ENCODE measurements around a stretch of chr2.

DNA sequence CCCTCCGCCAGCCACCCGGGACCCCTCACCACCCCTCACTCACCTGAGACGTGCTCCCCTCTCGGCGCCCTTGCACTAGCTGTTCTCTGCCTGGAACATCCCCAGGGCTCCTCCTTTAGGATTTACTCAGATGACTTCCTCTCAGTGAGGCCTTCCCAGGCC lies 89.0 kb downstream of the ZFP36L2 start:
- PRO-cap, 3 experiments = no peak in any of the 3 experiments
- RAMPAGE, long total RNA = no peak
- RRBS, 2 experiments = no CpG with 5 or more reads among the region's 5 CpGs

GRCh38 chr2:43180789-43181310 lies 45.6 kb downstream of the ZFP36L2 start:
- PRO-cap, 3 experiments = no peak in any of the 3 experiments
- RAMPAGE, long total RNA = no peak
- RRBS, 2 experiments = no CpG with 5 or more reads among the region's 8 CpGs

DNA sequence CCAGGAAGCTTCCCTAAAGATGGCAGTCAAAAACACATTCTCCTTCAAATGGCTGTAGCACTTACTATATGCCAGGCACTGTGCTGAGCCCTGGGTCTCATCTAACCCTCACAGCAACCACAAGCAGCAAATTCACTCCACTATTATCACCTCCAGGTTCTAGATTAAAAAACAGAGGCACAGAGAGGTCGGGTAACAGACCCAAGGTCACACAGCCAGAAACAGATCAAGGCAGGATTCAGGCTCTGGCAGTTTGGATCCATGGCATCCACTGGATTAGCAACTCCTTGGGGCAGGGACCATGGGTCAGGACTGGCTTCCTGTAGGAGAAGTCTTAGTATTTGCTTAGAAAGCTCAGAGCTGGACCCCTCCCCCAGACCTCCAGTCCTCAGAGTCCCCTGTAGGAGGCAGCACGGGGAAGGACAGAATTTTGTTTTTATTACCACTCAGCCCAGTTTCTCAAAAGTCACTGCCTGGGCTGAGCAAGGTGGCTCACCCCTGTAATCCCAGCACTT lies 34.4 kb downstream of the ZFP36L2 start:
- PRO-cap, 3 experiments = no peak in any of the 3 experiments
- RAMPAGE, long total RNA = no peak
- RRBS, 2 experiments = no CpG with 5 or more reads among the region's 2 CpGs

DNA sequence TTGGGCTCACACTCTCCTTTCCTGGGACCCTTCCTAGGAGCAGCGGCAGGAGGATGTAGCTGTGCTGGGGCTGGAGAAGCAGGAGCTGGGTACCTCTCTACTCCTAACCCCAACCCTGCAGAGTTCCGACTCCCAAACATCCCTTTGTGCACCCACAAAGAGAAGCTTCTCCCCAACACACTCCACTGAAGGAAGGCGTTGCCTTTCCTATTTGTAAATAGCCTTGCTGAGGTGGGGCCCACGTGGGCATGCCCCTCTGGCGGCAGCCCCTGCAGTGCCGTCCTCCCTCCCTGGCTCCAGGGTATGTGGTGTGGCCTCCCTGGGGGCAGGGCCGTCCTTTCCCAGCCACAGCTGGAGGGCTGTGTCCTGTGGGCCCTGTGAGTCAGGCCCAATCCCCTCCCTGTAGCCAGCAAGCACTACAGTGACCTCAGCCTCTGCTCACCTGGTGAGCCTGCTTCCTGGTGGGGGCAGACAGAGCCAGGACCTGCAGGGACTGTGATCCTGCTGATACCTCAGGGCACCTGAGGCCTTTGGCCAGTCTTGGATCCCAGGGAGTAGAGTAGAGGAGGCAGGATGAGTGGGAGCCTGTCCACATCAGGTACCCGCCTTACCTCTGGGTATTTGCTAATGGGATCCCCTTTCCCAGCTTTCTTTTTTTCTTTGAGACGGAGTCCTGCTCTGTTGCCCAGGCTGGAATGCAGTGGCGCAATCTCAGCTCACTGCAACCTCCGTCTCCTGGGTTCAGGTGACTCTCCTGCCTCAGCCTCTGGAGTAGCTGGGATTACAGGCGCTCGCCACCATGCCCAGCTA lies 26.5 kb downstream of the ZFP36L2 start:
- PRO-cap, 3 experiments = no peak in any of the 3 experiments
- RAMPAGE, long total RNA = no peak
- RRBS, 2 experiments = no CpG with 5 or more reads among the region's 13 CpGs

GRCh38 chr2:43218163-43219191 lies 7.9 kb downstream of the ZFP36L2 start:
- PRO-cap, 3 experiments = no peak in any of the 3 experiments
- RAMPAGE, long total RNA = no peak
- RRBS, 2 experiments = 8 to 14% methylated on average over 10 of the region's 19 CpGs

DNA sequence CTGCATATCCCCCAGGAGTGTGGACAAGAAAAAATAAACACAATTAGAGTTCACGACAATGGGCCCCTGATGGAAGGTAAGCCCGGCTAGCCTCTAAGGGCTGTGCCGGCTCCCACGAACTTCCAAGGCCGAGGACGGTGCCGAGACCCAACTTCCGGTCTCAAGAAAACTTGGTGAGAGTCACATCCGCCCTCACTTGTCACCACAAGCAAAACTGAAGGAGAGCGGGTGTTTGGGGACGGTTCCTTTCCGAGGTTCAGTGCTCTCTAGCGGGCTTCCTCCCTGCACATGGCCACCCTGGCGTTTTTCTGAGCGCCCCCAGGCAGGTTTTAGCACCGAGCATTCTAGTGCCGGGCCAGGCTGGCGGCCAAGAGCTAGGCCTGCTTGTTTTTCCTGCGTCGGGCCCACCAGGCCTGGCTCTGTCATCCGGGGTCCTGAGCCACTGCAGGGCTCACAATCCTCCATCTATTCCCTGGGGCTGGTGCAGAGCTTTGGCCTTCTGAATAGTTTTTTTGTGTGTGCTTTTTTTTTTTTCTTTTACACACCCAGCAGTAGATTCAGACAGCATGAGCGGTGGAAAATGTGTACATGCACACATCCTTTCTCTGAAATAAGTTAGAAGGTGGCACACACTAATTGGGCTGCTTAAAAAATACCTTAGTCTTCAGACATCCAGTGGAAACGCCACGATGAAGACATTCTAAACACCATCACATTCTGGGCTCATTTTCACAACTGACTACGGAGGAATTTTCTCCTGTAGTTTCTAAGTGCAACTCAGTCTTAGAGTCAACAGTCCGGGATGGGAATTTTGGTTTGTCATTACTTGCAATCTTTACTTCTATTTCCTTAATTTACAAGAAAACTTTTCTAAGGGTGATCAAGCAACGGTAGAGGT lies 6.3 kb downstream of the ZFP36L2 start:
- PRO-cap, 3 experiments = peak in 3 of 3 experiments; most common plus-strand start position 211 of the sequence (in 3); most common minus-strand start position 136 of the sequence (in 3)
- RAMPAGE, long total RNA = no peak
- RRBS, 2 experiments = 2 to 3% methylated on average over 11 of the region's 27 CpGs

DNA sequence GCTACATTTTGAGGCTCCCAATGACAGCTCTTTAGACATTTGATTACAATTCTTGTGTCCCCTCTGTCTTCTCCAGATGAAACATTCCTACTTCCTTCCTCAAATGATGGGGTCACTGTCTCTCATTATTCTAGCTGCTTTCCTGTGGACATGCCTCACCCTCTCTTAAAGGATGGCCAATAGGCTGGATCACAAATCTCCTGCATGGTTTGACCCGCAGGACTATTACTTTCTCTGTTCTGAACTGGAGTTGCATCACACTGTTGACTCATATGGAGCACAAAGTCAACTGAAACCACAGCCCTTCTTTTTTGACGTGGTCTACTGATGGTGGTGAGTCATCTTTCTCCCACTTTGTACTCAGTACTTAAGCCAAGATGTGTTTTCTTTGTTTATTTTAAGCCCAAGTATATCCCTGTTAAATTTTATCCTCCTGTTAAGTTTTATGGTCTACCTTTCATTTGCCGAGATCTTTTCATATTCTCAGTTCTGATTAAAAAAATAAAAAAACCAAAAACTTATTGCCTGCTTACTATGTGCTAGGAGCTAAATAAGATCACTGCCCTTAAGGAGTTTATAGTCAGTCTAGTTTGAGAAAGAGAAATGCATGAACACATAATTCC lies 67.4 kb upstream of the ZFP36L2 start:
- PRO-cap, 3 experiments = no peak in any of the 3 experiments
- RAMPAGE, long total RNA = no peak
- RRBS, 2 experiments = no CpG with 5 or more reads among the region's 3 CpGs

DNA sequence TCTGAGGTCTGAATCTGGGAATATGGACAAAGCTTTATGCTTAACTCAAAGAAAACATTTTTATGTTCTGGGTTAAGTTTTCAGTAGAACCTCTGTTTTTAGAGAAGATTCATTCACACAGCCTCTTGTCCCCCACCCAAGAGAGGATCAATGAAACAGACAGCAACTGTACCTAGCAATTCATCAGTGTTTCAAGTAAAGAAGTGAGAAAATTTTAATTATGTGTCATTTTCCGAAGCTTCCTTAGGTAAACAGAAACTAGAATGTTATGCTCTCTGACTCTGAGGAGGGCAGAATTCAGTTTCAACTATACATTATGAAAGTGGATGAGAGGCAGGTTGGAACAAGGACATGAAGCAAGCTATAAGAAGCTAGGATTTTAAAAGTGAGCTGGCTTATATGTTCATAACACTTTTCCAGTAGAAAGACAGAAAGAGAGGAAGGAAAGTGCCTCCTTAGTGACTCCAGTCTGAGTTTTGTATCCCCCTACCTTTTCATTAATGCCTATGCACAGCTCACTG lies 160.6 kb upstream of the ZFP36L2 start:
- PRO-cap, 3 experiments = no peak in any of the 3 experiments
- RAMPAGE, long total RNA = no peak
- RRBS, 2 experiments = no CpG with 5 or more reads among the region's 1 CpG

DNA sequence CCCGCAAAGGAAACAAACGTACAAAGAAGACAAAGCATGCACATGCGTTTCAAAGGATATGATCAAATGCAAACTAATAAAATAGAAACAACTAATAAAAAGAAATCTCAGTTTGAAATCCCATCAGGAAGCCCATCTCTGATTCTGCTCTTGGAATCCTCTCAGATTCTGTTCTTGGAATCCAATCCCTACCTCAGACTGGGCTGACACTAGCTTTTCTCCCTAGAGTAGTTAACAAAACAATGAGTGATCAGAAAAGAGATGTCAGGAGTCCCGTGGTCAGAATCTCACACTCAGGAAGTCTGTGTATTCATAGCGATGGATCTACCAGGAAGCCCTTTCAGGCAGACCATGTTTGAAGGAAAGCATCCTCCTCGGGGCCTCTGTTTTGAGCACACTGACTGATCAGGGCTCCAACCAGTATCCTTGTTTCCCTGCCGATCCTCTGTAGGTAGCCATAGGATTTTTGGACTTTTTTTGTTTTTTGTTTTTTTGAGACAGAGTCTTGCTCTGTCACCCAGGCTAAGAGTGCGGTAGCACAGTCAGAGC lies 150.6 kb downstream of the THADA start:
- PRO-cap, 3 experiments = peak in 1 of 3 experiments; most common plus-strand start position 318 of the sequence (in 1)
- RAMPAGE, long total RNA = no peak
- RRBS, 2 experiments = no CpG with 5 or more reads among the region's 8 CpGs

DNA sequence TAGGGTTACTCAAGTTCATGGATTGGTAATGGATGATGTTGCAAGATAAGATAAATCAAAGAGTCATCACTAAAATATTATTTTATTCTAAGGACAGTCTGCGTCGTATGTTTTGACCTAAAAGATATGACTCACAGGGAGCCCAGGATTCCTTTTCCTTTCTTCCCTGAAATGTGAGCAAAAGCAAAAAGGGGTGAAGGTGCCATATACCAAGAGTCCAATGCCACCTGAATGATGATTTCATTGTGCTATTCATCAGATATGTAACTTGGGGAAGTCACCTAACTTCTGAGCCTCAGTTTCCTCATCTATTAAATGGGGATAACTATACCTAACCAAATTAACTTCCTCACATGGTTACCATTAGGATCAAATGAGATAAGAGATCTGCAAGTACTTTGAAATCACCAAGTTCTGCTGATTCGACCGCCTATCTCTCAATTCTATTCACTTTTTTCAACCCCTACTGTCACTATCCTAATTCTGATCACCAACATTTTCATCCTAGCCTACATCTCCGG lies 137.6 kb downstream of the THADA start:
- PRO-cap, 3 experiments = no peak in any of the 3 experiments
- RAMPAGE, long total RNA = no peak
- RRBS, 2 experiments = no CpG with 5 or more reads among the region's 5 CpGs

- PRO-cap, 3 experiments = no peak in any of the 3 experiments
- RAMPAGE, long total RNA = no peak
- RRBS, 2 experiments = no CpG with 5 or more reads among the region's 10 CpGs
Measured at GRCh38 chr2:43469673-43470550, 125.9 kb downstream of the THADA start.

GRCh38 chr2:43486351-43487070 lies 109.3 kb downstream of the THADA start:
- PRO-cap, 3 experiments = no peak in any of the 3 experiments
- RAMPAGE, long total RNA = no peak
- RRBS, 2 experiments = no CpG with 5 or more reads among the region's 3 CpGs

DNA sequence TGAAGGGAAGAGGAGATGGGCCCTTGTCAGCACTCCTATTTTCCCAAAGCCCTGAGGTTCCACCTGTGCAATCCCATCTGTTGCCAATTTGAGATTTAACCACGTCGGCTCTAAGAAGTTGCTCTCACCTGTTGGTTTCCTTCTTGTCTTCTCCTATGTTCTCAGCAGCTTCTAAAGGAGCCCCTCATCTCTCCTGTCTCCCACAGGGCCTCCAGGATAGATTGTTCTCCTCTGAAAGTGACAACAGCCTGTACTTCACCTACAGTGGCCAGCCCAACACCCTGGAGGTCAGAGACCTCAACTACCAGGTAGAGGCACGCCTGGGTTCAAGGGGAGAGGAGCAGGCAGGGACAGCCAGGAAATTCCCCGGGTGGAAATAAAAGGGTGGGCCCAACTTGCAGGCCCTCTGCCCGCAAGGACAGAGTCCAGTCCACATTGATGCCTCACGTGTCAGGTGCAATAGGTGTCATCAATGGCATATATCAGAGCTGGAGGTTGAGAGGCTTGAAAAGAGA lies 5.6 kb downstream of the ABCG8 start:
- PRO-cap, 3 experiments = no peak in any of the 3 experiments
- RAMPAGE, long total RNA = no peak
- RRBS, 2 experiments = no CpG with 5 or more reads among the region's 6 CpGs

DNA sequence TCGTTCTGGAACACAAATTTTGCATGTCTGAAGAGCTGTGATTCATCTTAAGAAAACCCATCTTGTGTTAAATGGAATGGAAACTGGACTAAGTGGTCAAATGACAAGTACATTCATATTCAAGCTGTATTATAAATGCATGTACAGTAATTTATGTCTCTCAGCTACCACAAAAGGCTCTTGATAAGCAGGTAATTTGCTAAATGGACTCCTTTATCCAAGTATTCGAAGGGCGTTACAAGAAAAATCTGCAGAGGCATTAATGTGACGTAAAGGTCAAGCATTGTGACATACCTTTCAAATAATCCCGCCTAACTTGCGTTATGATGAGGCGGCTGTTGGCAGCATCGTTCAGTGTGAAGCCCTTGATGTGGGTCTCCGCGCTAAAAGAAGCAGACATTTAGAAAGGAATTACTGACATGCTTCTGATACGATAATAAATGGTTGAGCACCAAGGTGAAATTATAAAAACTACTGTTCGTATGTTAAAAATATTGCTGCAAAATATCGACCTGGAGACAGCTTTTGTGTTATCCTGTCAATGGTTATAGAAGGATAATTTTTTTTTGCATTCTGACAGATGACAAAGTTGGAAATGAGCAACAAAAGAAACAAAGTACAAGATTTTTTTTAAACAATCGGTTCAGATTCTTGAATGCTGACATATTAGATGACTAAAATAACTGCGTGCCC lies 66.8 kb downstream of the ABCG8 start:
- PRO-cap, 3 experiments = no peak in any of the 3 experiments
- RAMPAGE, long total RNA = no peak
- RRBS, 2 experiments = no CpG with 5 or more reads among the region's 15 CpGs

DNA sequence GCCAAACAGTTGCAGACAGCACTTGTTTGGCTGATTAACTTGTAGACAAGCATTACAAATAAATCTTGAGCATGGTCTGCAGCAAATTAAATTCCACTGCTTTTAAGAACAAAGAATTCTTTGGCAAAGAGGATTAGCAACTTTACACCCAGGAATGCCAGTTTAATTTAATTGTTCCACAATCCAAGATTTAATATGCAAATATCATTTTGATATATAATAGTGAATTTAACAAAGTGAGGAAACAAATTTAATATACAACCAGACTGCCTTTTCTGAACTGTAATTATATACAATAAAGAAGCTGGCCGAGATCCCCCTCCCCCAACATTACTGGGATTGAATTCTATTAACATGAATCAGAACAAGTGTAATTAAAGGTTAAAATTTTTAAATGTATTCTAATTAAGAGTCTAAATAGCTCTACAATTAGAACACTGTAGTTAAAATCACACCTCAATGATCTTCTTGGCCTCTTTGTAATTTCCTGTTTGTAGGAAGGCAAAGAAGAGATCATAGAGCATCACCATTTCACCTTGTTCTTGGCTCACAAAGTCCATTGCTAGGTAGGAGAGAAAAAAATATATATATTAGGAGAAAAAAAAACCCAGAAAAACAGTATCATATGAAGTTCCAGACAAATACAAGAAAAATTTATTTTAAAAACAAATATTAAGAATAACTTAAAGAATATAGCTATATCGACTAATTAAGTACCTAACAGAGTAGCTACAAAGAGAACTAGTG lies 61.9 kb downstream of the LRPPRC start:
- PRO-cap, 3 experiments = no peak in any of the 3 experiments
- RAMPAGE, long total RNA = no peak
- RRBS, 2 experiments = no CpG with 5 or more reads among the region's 2 CpGs

DNA sequence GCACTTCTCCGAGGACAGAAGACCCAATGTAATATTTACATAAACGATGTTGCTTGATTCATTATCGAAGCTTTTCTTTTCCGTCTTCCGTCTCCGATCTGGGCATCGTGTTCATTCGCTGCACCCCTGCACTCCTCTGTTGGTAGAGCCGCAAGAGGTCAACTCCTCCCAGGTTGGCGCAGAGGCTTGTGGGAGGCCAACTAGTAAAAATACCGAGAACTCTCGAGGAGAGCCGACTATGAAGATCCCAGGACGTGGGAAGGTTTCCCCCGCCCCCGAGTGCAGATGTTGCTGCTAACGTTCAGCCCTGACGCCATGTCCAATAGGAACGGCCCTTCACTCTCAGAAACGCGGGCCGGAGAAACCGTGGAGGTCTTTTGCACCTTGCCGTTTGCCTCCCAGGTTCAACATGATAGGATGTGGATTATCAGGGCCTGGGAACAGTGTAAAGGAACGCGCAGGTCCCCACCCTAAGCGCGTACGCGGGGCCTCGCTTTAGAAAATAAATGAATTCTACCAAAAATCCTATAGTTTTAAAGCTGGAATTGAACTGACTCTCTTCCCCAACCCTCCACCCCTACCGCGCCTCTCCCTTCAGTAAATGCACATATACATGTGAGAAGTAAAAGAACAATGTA lies 431 bp upstream of the LRPPRC start:
- PRO-cap, 3 experiments = peak in 3 of 3 experiments; most common plus-strand start position 345 of the sequence (in 2)
- RAMPAGE, long total RNA = no peak
- RRBS, 2 experiments = no CpG with 5 or more reads among the region's 33 CpGs

DNA sequence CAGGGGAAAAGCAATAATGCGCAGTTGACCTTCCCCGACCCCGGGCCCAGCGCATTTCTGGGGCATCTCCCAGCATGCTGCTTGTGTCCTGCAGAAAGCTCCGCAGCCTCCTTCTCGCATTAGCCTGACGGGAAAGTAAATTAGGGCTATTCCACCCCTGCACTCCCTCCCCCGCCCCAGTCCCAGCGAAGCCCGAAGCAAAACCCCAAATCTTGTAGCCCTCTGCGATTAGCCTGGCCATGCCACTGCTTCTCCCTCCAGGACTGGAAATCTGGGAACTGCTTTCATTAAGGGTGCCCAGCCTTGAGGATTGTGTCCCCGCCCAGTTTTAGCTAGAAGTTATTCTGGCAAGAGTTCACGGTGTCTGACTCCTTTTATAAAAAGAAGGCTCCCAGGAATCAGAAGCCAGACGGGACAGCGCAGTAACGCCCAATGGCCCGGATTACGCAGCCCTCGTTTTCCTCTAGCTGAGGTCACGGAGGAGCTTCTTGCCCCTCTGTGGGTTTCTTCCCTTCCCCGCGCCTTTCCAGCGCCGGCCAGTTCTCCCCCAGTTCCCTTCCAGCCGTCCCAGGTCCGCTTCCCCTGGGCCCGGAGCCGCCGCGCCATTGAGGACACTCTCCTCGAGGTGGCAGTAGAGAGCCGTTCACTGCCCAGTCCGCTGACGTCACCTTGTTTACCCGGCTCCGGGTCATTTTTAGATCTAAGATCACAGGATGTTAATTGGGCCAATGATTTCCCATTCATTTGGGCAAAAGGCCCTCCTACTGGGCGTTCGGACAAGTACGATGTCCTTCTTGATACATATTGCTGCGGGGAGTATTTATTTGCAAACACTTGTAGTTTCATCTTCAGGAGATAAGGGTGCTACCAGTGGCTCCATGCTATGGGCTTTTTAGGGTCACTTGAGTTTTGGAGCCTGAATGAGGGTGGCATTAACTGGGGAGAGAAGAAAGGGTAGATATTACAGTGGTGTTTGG lies 81.6 kb upstream of the PPM1B start:
- PRO-cap, 3 experiments = peak in 3 of 3 experiments; most common plus-strand start position 744 of the sequence (in 2); most common minus-strand start position 607 of the sequence (in 2)
- RAMPAGE, long total RNA = no peak
- RRBS, 2 experiments = 3 to 6% methylated on average over 17 of the region's 40 CpGs

- PRO-cap, 3 experiments = no peak in any of the 3 experiments
- RAMPAGE, long total RNA = no peak
- RRBS, 2 experiments = no CpG with 5 or more reads among the region's 6 CpGs
Measured at GRCh38 chr2:44090420-44090992, 78.2 kb upstream of the PPM1B start.

- PRO-cap, 3 experiments = peak in 1 of 3 experiments; most common minus-strand start chr2:44113560 (in 1)
- RAMPAGE, long total RNA = no peak
Measured at GRCh38 chr2:44113479-44113698, 55.3 kb upstream of the PPM1B start.

- PRO-cap, 3 experiments = peak in 1 of 3 experiments; most common plus-strand start chr2:44169736 (in 1); most common minus-strand start chr2:44169497 (in 1)
- RAMPAGE, long total RNA = no peak
- RRBS, 2 experiments = 2% methylated on average over 14 of the region's 31 CpGs
Measured at GRCh38 chr2:44169341-44169977, 784 bp downstream of the PPM1B start.

Measured in skeletal muscle tissue (tissue), 7 donors.